REH cell (cell line): ENCODE data around the genes GLYR1 and C16orf89.

- PRO-cap, result no peak
These were observed 3.9 kb downstream of the CORO7 start for GRCh38 chr16:4412306-4413037.

GRCh38 chr16:4505290-4505794, 29.1 kb downstream of the HMOX2 start:
- PRO-cap, result no peak

GRCh38 chr16:4511424-4512032, 27.0 kb downstream of the CDIP1 start:
- PRO-cap, result no peak

GRCh38 chr16:4515603-4516302, 22.8 kb downstream of the CDIP1 start:
- PRO-cap, result no peak

DNA sequence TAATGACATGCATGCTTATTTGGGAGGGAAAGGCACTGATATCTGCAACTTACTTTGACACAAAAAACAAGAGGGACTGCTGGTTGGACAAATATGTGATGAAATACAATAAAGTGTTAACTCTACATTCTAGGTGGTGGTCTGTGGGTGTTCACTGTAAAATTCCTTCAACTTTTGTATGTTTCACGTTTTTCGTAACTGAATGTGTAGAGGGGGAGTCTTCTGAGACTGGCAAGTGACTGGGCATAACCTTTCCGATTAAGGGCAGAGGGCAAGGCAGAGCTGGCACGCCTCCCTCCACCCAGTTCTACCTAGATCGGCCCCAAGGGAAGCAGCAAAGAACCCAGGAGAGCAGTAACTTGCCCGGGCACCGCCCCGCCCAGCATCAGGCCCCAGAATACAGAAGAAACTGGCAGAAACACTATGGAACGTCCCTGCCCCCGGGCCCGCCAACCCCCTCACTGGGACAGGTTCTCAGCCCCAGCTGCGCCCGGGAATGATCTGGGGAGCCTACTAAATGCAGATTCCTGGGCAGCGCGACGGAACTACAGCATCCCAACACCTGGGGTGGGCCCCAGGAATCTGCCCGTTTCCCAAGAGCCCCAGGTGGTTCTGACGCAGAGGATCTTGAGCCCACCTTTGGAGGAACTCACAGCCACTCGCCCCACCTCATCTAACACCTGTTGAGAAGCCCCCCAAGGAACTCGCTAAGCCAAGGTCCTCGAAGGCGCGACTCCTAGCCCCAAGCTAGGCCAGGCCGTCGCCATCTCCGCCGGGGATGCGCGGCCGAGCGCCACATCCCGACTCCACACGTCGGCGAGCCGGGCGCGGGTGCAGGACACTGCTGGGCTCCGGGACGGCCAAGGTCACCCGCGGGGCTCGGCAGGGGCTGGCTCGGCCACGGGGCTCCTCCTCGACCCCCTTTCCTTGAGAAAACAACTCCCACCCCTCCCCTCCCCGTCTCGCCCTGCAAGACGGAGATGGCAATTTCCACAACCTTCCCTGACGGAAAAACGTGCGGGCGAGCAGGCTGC, 1.1 kb downstream of the CDIP1 start:
- PRO-cap, result unidirectional peak, plus-strand start at position 415 of the sequence; unidirectional peak, plus-strand start at position 809 of the sequence

DNA sequence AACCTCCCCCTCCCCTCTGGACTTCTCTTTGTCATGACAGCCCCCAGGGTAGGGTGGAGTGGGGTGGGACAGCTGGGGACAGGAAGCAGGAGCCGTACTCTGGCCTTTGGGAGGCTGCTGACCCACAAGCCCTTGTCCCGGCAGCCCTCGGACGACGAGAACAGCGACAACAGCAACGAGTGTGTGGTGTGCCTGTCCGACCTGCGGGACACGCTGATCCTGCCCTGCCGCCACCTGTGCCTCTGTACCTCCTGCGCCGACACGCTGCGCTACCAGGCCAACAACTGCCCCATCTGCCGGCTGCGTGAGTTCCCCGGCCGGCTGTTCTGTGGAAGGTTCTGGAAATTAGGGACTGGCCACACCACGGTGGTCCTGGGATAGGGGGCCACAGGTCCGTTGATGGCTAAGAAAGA, 20.0 kb upstream of the NUDT16L1 start:
- PRO-cap, result no peak

GRCh38 chr16:4679001-4679583, 14.3 kb upstream of the NUDT16L1 start:
- PRO-cap, result no peak

- PRO-cap, result no peak
These were observed 8.0 kb downstream of the NUDT16L1 start for GRCh38 chr16:4701380-4701829.

DNA sequence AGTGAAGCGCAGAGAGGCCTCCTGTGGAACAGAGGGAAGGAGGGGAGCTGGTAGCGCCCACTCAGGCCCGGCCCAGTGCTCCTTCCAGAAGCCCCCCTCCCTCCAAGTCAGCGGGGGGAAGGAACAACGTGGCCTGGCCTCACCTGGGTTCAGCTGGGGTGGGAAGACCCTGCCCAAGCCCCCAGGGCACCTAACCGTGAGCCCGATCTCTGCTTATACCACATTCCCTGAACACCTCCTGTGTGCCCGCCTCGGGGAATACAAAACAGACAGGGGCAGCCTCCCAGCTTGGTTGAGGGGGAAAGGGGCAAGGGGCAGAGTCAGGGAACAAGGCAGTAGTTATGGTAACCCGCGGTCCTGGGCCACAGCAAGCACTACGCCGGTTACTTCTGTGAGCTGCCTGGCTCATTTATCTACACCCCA, 857 bp downstream of the ROGDI start:
- PRO-cap, result no peak

- PRO-cap, result no peak
These were observed 212 bp downstream of the GLYR1 start for GRCh38 chr16:4846994-4847158.

DNA sequence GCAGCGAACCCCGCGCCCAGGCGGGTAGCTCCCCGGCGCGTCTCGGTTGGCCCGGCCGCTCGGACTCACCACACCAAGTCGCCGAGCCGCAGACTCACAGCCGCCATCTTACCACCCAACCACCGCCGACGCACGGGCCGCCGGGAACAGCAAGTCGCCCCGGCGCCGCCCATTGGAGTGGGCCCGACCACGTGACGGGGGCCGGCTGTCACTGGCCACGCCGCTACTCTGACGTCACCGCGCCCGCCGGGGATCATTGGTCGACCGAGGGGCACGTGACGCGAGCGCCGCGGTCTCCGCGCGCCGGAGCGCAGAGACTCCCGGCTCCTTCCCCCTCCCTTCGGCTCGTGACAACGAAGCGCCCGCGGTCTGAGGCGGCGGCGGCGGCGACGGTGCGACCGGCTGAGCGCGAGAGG, at the start of gene GLYR1:
Gene GLYR1, minus strand, starts transcription at position 130 of the 416 bp plus-strand sequence.
- PRO-cap, result bidirectional peak, plus-strand start at position 353 of the sequence, minus-strand start at position 130 of the sequence

GRCh38 chr16:4847575-4848622, 618 bp downstream of the UBN1 start:
- PRO-cap, result bidirectional peak, plus-strand start at chr16:4848003, minus-strand start at chr16:4847861; unidirectional peak, minus-strand start at chr16:4848466

GRCh38 chr16:4860226-4861246, 13.3 kb downstream of the UBN1 start:
- PRO-cap, result no peak

- PRO-cap, result no peak
These were observed 18.2 kb downstream of the PPL start for GRCh38 chr16:4918494-4919473.

- PRO-cap, result no peak
These were observed 6.3 kb upstream of the PPL start for GRCh38 chr16:4943127-4943750.

DNA sequence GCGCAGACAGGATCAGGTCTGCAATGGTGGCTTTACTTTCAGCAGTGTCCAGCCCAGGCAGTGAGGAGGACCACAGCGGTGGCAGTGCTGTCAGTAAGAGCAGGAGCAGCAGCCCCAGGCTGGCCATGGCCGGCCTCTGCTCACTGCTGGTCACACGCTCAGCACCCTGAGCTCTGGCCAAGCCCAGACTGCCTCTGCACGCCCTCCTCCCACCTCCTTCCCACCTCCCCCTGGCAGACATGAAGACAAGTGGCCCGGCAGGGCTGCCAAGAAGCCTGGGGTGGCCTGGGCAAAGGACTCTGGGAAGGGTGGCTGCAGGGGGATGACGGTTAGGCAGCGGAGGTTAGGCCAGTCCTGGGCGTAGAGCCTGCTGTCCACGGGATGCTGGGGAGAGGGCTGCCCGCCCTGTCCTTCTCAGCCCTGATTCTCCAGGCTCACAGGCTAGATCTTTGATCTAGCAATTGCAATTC, at the start of gene C16orf89:
Gene C16orf89, minus strand, starts transcription at position 175 of the 470 bp plus-strand sequence.
- PRO-cap, result no peak

- PRO-cap, result no peak
These were observed 7.4 kb downstream of the EEF2KMT start for GRCh38 chr16:5089915-5090942.

- PRO-cap, result no peak
These were observed 402.7 kb upstream of the RBFOX1 start for GRCh38 chr16:5616127-5616562.

DNA sequence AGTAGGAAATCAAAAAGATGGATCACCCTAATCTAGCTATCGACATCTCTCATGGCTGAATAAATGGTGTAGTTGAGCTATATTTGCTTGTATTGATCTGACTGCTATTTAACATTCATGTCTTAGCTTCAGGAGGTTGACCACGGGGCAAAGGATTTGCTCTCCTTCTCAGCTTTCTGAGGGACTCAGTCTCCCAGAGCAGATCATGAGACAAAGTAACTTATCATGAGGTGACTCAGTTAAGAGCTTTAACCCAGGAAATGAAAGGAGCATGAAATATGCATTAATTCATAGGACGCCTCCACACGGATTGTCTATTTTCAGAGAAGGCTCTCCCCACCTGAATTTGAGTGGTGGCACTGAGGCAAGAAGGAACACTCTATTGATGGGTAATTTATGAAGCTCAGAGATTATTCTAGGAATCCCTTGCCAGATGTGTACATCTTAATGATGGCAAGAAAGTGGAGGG, 1257.1 kb downstream of the TMEM114 start:
- PRO-cap, result no peak

- PRO-cap, result no peak
These were observed 500.6 kb downstream of the TMEM114 start for GRCh38 chr16:8089582-8090291.